Measurements from ENCODE around the gene OOEP.

GRCh38 chr6:63579935-63580783 lies 7.9 kb downstream of the PTP4A1 start:
- PRO-cap = no peak

GRCh38 chr6:63582850-63583551 lies 10.7 kb downstream of the PTP4A1 start:
- PRO-cap = no peak

GRCh38 chr6:63636431-63636746 lies 787 bp downstream of the PHF3 start:
- PRO-cap = no peak

DNA sequence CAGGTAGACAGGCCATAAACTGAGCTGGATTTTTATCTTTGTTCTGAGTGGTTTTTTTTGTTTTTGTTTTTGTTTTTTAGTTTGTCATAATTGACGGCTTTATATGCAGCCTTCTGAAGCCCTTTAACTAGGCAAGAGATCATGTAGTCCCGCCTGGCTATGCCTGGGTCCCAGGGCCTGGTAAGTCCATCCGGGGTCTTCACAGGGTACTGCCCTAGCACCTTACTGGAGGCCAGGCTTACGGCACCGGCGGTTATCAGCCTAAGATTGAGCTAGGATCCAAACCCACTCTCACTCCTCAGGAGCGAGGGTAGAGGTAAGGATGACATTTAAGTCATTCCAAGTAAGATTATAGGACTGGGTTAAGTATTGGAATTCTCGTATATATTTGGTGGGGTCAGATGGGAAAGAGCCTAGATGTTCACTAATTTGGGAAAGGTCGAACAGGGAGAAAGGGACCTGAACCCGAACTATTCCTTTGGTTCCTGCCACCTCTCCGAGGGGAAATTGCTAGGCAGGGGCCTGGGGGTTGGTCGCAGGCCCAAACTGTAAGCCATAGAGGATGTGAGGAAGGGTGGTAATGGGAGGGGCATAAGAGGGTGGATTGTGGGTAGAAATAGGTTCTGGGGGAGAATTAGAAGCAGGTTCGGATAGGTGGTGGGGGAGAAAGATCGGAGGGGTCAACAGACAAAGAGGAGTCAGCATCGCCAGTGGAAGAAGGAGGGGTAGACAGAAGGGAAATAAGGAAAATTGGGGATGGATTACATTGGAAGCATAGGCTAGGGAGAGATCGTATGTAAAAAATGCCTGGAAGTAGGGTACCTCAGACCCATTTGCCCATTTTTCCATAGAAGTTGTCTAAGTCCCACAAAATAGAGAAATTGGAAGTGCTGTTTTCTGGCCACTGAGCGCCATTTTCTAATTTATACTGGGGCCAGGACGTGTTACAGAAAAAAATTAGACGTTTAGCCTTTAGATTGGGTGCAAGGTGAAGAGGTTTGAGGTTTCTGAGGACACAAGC lies 747.2 kb upstream of the ADGRB3 start:
- PRO-cap = no peak

GRCh38 chr6:67888971-67890144 lies 745.7 kb upstream of the ADGRB3 start:
- PRO-cap = no peak

- PRO-cap = no peak
Measured at GRCh38 chr6:68041241-68042245, 593.5 kb upstream of the ADGRB3 start.

DNA sequence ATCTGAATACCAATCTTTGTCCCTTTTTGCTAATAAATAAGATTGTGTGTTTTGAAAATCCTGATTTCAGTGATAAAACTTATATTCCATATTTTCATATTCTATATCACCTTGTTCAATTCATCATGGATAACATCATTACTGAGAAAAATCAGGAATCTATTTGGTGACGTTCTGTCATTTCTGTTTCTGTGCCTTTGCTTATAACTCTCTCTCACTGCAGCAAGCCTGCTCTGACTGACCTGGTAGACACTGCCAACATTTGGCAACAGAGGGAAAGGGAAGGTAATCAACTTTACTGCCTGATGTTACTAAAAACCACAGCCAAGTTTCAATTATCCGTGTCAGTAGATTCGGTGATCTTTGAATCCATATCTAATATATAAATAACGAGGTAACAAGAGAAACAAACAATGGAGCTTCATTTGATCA lies 502.0 kb downstream of the LMBRD1 start:
- PRO-cap = unidirectional peak, minus-strand start at position 235 of the sequence

GRCh38 chr6:69769126-69769545 lies 27.7 kb downstream of the LMBRD1 start:
- PRO-cap = no peak

- PRO-cap = no peak
Measured at GRCh38 chr6:69795394-69796012, 1.3 kb downstream of the LMBRD1 start.

DNA sequence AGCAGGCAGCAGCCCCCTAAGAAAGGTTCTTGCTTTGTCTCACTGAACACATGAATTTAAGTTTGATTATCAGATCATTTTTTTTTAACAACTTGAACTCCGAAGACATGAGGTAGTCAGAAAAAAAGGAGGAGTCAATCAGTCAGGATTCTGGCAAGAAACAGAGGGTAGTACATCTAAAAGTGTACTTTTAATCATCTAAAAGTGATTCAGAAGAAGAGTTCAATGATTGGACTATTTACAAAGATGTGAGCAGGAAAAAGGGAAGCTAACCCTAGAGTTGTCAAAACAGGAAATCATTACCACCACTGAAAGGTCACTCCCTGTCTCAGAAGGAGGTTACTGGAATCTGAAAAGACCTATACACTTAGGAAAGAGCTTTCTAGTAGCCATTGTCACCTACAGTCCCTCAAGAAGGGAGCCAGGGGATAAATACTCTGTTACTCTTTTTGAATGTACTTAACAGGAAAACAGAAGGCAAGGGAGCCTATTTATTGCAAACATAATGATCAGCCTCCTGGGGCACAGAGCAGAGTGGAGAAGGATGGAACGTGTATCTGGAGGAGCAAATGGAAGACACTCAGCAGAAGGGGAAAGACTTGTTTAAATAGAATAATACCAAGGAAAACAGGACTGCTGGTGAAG lies 16.7 kb upstream of the LMBRD1 start:
- PRO-cap = no peak

DNA sequence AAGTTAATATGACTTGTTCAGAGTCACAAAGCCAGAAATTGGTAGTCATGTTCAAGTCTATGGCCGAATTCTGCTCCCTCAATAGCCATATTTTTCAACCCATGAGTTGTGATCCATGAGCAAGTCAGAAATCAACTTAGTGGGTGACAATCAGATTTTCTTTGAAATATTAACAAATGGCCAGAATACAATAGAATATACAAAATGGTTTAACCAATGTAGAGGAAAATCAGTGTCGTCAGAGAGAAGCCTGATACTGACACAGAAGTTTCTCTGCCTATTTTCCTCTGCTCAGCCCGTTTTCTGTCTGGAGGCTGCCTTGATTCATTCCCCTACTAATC lies 217.9 kb downstream of the COL19A1 start:
- PRO-cap = no peak

DNA sequence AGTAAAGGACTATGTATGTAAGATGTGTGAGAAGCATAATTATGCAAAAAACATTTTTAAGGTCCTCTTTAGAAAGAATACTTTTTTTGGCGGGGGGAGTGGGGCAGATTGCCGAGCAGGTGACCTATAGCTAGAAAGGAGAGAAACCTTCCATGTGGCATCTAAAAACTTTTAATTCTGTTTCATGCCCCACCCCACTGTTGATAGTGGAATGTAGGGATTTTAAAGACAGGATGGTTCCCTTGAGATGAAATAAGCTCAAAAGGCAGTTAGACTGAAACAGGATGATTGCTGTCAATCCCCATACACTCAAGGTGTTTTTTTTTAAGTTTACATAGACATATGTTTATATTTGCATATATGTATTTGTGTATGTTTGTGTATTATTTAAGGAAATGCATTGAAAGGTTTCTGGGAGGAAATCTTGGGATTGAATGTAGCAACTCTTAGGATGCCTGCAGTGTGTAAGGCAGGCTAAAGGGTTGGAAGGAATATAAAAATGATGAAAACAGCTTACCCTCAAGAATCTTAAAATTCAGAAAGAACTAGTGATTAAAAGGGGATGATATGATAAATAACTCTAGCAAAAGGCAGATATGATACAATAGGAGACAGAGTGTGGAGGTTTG lies 141.3 kb downstream of the B3GAT2 start:
- PRO-cap = no peak

DNA sequence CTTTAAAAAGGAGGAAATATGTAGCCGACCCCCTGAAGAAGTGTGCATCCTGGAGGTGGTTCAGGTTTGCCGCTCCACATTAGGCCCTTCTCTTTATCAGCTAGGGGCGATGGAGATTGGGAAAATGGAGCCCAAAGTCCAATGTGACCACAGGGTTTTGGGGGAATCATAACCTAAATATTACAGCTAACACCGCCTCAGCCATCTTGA lies 1.2 kb downstream of the OGFRL1 start:
- PRO-cap = no peak

GRCh38 chr6:71359246-71359909 lies 70.8 kb downstream of the OGFRL1 start:
- PRO-cap = no peak

DNA sequence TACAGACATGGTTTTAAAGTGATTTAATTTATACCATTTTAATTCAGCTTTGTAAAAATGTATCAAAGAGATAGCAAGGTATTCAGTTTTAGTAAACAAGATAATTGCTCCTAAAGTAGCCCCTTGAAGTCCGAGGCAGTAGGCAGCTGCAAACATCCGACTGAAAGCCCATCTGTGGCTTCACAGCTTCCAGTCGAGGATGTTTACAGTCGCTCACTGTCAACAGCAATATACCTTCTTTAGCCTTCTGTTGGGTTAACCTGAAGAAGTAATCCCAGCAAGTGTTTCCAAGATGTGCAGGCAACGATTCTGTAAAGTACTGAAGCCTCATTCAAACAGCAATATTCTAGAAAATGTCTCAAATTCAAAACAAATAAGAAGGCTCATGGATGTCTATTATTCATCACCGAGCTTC lies 114.8 kb downstream of the OGFRL1 start:
- PRO-cap = no peak

DNA sequence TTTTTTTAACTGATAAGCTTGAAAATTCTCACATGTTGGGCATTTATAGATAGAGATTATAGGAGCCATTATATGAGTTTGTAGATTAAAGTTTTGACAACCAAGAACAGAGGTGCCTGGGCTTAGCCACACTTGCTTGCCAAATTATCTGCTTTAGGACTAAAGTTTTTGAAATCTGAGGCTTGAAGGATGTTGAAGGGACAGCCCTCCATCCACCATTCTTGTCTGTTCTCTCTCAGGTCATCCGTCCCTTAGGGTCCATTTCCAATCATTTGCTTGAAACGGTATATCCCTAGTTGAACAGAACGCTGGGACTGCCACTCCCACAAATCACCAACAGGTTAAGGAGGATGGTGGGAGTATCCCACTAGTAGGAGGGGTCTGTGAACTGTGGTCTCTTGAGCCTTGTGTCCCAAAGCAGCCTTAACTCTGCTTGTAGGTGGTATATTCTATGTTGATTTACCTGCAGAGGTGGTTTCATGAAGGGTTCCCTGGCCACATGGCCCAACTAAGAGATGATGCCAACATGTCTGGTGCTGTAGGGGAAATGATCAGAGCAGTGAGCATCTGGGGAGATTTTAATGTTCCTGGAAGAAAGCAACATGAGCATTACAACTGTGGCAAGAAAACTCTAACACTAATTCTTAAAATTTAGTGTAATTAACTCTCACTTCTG lies 128.4 kb downstream of the OGFRL1 start:
- PRO-cap = no peak

DNA sequence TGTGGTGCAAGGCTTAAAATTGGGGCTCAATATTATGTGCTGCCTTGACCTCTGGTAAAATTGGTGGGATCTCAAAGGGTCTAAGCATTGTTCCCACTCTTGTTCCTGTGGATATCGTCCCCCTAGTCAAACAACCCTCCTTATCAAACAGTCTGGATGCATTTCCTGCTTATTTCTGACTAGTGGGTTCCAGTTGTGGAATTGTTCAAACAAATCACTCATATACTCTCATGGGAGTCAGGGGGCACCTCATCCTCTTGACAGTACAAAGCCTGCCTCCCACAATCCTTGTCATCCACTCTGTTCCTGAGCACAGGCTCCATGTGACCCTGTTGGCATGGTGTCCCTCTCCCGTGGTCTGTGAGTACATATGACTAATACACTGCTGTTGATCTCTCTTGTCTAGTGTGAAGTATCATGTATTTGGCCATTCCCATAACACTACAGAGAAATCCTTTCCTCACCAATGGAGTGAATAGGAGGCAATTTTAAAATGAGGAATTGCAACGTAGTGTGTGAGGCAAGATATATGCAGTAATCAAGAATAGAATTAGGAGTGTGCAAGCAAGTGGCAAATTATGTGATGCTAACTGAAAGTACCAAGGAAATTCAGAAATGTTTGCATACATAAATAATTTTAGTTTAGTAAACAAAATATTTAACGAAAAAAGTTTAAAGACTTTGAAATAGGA lies 185.3 kb downstream of the OGFRL1 start:
- PRO-cap = no peak

DNA sequence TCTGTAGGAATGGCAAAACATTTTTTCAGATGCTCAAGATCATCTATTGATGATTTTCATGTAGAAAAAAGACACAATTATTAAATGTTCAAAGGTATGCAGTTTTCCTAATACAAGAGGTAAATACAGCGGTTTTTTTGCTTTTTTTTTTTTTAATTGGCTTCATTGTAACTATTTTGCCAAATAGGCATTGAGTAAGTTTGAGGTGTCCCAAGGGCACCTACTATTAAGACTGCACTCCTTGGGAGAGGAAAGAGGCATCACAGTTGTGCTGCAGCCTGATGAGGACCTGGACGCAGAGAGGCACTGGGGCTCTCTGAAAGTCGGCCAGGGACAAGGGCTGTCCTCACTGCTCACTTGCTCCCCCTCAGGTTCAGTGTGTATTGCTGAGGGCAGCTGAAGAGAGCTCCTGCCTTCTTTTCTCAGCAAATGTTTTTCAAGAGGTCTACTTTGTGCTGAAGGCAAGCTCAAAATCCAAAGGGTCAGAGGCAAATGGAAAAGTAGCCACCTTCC lies 331.7 kb downstream of the RIMS1 start:
- PRO-cap = no peak

- PRO-cap = no peak
Measured at GRCh38 chr6:72366469-72366883, 255.4 kb upstream of the KCNQ5 start.

- PRO-cap = no peak
Measured at GRCh38 chr6:73369465-73370079, at the start of gene OOEP. Gene OOEP, minus strand, starts transcription at chr6:73369897.